ENCODE results near the genes ITPRID1, KBTBD2 and BBS9.

GRCh38 chr7:30932546-30933171 is 21.0 kb downstream of the AQP1 start:
- PRO-cap = no peak

DNA sequence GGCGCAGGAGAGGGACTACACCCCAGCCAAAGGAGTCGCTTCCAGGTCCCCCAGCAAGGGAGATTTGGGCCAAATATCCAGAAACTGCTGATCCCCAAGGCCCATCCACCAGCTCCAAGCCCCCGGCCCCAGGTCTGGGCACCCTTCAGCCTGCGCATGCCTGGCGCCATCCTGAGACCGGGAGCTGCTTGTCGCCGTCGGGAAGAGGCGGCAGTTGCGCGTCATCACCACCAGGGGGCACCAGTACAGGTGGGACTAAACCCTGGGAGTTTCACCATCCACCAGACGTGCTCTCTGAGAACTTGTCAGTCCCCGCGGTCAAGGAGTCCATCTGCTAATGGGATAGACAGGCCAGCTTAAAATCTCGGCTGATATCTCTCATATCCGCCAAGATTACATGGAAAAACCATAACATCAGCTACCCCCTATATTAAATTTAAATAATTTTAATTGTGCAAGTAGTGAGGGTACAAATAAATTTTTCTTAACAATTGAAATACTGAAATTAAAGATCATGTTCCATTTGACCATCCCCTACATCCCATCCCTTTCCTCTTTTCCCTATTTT is 25.0 kb upstream of the GHRHR start:
- PRO-cap = no peak

DNA sequence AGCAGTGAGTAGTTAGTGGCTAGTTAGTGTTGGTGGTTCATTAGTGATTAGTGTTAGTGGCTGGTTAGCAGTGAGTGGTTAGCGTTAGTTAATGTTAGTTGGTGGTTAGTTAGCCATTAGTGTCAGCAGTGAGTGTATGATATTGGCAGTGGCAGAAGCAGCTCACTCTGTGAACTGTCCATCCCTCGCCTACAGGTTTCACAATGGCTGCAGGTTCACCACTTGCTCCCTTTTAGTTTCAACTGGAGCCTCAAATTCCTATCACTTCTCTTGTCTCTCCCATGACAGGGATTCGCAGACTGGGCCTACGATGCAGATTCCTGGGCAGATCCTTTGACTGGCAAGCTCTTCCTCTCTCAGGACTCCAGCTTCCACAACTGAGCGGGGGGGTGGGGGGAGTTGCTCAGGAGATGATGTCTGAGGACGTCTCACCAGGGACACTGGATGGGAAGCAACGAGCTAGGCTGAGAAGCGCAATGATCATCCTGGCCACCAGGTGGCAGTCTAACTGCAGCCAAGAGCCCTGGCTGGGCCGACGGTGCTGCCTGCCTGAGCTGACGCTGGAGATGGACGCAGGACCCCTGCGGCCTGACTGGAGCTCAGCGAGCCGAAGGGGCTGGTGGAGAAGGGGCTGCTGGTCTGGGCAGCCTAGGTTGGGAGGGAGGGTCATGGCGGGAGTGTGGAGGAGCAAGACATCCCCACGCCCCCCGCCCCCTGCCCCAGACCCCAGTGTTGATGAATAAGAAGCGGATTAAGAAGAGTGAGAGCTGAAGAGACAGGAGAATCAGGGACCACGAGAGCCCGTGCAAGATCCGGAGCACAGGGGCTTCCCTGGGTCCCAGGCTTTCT is 19.8 kb downstream of the GHRHR start:
- PRO-cap = no peak

DNA sequence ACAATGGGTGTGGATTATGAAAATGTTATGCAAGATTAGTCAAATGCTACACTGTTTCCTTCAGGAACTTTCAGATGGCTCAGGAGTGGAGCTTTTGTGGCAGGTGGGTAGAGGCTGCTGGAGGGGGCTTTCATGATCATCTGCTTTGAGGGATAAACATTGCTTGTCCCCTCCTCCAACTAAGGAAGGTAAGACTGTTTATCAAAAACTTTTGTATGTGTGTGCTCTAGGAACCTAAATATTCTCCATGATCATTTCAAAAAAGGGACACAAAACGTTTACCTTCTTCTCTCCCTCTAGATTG is at the start of gene ITPRID1:
Gene ITPRID1 (plus strand): TSS at position 73 of the 304 bp plus-strand sequence.
- PRO-cap = no peak

DNA sequence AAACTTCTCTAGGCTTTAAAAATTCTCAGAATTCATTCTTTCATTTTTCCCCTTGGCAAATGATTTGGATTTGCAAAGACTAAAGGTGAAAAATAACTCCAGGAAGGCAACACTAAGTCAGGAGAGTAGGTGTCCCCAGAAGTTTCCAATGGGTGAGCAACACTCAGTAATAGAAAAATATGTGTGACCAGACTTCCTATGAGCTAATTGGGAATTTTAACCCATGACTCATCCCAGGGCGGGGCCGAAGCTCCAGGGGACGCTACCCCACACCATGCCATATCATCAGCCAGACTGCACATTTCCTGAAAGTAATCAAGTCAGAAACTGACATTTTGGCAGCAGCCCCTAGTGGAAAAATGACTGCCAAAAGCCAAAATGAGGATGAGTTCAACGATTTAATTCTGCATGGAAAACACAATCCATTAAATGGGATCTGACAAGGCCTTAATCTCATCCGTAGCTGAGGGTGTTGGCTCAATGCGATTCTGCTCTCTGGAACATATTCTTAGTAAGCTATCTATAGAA is 92.9 kb upstream of the PDE1C start:
- PRO-cap = no peak

DNA sequence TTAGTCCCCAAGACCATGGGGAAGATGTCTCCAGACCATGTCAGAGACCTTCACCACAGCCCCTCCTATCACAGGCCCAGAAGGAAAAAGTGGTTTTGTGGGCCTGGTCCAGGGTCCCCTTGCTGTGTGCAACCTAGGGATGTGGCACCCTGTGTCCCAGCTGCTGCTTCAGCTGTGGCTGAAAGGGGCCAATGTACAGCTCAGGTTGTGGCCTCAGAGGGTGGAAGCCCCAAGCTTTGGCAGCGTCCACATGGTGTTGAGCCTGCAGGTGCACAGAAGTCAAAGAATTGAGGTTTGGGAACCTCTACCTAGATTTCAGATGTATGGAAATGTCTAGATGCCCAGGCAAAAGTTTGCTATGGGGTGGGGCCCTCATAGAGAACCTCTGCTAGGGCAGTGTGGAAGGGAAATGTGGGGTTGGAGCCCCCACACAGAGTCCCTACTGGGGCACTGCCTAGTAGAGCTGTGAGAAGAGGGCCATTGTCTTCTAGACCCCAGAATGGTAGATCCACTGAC is 26.5 kb downstream of the AVL9 start:
- PRO-cap = no peak

DNA sequence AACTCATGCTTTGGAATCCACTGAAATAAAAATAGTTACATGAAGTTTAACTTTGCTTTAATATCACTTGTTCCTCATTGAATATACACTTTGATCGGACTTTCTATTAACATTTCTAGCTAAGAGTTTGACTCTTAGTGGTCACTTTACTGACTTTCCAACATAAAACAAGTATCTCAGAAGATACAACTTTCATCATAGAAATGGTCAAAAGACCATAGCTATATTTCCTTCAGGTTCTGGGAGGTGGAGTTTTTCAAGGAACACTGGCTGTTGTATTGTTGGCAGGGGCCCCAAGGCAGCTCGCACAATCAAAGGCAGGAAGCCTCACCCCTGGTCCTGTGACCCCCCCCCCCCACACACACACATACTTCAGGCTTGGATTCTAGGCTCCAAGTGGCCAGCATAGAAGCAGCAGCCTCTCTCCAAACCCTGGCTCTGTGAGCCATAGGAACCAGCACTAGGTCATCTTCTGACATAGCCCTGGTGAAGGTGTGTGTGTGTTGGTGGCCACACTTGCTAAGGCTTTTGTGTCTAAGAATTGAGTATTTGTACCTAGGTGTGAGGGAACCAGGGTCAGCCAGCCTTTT is 90.9 kb downstream of the AVL9 start:
- PRO-cap = no peak

GRCh38 chr7:32890838-32891807 is at the start of gene KBTBD2:
Gene KBTBD2, minus strand, starts transcription at chr7:32891760.
- PRO-cap = bidirectional peak, plus-strand start at chr7:32891387, minus-strand start at chr7:32891299; bidirectional peak, plus-strand start at chr7:32891857, minus-strand start at chr7:32891646

DNA sequence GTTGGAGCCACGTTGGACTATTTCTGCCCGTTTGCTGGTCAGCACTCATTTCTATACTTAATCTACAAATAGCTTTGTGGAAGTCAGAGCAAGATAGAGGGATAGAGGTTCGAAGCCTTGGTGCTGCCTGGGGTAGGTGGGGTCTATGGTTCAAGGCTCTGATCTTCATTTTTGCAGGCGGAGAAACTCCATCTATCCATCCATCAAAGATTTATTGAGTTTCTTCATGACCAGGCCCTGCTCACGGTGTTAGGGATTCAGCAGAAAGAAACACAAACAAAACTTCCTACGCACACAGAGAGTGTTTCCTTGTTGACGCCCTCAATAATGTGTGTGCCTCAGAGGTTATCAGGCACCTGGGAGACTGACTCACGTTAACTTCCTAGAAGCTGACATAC is 35.3 kb downstream of the FKBP9 start:
- PRO-cap = no peak

DNA sequence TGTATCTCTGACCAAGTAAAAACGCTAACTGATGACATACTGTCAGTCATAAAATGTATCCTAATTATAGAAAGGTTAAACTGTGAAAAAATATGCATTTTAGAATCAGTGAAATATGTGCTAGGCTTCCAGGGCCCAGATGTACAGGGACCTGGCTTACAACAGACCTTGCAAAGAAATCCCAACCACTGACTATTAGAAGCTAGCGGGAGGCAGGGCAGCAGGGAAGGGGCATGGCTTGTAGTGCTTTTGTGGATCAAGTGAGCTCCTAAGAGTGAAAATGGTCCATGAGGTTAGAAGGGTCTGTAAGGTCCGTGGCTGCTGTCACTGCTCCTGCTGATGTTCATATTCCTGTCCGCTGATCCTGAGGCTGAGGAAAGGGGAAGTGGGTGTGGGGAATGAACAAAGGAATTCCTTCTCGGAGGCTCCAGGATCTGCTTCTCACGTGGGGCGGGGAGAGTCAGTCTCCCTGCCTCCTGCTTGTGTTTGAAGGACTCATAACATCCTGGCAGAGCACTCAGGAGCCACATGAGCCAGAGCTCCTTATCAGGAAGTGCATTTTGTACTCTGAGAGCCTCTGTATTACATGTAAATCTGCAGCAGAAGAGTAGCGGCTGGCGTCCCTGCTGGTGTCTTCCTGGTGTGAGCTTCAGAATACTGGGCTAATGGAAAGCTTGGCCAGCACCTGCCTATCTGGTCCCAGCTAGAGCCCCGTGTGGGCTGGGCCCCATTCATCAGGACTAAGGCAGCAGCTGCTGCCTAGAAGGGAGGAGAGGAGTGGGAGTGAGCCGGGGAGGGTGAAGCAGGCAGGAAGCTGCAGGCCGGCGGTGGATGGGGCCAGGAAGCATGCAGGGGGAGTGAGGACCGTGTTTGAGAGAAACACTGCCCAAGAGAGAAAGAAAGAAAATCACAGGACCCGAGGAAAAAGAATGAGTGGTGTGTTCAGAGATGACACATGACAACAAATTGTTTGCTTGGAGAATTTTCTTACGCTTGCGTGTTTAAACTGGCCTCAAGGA is 41.0 kb downstream of the FKBP9 start:
- PRO-cap = unidirectional peak, plus-strand start at position 498 of the sequence

GRCh38 chr7:33002464-33002981 is 45.3 kb downstream of the FKBP9 start:
- PRO-cap = no peak

- PRO-cap = bidirectional peak, plus-strand start at chr7:33129335, minus-strand start at chr7:33129236; unidirectional peak, plus-strand start at chr7:33129586
Observed at GRCh38 chr7:33128983-33130222, at the start of gene BBS9. Gene BBS9, plus strand, starts transcription at chr7:33129564.

- PRO-cap = no peak
Observed at GRCh38 chr7:33725826-33726229, 179.5 kb upstream of the BMPER start.

- PRO-cap = no peak
Observed at GRCh38 chr7:34152755-34153306, 247.5 kb downstream of the BMPER start.

- PRO-cap = no peak
Observed at GRCh38 chr7:35003594-35004593, 33.4 kb downstream of the DPY19L1 start.

DNA sequence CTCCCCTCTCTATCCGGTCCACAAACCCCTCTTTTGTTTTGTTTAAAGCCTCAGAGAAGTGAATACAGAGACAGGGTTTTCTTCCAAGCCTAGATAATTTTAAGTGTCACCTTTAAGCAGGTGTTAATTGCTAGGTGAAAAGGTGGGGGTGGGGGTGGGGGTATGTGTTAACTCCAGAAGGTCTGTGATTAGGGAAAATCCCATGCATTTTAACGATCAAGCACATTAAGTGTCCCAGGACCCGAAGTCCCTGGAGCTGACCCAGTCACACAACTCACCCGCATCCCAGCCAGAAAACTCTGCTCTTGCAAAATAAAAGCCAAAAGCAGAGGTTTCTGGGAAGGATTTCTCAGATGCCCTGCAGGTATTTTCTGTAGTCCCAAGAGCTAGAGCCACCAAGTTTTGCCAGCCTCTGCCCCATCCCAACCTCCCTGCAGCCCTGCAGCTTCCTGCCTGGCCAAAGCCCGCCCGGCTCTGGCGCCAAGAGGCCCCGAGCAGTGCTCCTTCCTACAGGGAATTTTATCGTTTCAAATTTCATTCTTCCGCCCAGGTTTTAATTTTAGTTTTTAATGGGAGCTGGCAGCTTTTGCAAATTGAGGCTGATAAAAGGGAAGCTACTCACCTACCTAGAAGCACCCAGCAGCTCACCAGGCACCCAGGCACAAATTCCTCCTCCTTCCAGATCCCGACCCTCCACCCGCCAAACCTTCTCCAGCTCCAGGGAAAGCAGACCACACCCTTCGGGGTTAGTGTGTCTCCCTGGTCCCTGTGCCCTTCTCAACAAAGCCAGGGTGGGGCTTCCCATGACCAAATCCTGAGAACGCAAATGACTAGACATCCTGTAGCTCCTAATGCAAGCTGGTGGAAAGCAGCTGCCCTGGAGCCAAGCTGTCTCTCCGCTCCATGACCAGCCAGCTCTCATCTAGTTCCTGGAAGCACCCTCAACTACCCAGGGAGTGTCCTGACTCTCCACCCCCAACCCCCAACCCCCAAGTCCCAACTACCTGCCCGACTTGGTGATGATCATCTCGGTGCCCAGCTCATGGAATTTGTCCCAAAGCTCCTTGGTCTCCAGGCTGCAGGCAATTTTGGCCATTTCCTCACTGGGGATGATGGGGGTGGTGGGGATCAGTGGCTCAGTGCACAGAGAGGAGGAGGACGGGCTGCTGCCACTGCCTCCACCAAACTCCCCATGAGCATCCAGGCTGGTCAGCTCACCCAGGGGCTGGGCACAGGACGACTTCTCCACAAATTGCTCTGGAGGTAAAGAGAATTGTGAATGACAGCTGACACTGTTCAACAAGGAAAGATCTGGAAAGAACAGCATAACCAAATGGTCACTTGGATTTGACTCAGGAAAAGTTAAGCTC is 4.5 kb downstream of the TBX20 start:
- PRO-cap = no peak

DNA sequence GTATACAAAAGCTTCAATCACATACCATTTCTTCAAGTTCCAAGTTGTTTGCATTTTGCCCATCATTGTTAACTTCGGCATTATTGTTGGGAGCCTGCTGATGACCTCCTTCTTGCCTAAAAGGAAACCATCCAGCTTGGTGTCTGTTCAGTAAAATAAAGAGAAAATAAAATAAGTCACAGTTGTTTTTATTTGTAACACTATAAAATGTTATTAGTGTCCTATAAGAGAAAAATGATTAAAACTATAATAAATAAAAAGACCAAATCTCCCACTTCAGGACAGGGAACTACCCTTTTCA is 60.7 kb downstream of the HERPUD2 start:
- PRO-cap = no peak

- PRO-cap = no peak
Observed at GRCh38 chr7:35635111-35635676, 59.7 kb downstream of the HERPUD2 start.

DNA sequence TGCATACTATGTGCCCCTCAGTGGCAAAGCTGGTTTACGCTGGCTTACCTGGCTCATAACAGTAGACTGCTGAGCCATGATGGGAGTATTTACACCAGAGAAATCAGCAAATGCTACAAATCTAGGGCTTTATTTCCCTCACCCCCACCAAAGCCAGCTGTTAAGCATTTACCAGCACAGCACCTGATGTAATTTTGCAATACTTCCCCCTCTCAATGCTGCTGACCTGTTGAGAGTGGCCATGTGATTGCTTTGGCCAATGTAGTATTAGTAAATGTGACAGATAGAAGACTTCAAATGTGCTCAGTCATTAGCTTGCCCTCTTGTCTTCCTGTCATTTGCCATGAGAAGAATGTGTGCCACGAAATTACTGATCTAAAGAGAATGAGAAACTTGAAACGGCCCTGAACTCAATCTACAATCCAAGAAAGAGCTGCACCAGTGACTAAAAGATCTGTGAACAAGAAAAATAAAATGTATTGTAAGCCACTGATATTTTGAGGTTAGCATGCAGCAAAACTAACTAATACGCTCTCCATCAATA is 46.5 kb downstream of the HERPUD2 start:
- PRO-cap = no peak

GRCh38 chr7:35800775-35800982 is 178 bp upstream of the SEPTIN7 start:
- PRO-cap = bidirectional peak, plus-strand start at chr7:35801224, minus-strand start at chr7:35800938